ENCODE data around the genes ANKRD30BL, ACMSD, MAP3K19 and UBXN4.

DNA sequence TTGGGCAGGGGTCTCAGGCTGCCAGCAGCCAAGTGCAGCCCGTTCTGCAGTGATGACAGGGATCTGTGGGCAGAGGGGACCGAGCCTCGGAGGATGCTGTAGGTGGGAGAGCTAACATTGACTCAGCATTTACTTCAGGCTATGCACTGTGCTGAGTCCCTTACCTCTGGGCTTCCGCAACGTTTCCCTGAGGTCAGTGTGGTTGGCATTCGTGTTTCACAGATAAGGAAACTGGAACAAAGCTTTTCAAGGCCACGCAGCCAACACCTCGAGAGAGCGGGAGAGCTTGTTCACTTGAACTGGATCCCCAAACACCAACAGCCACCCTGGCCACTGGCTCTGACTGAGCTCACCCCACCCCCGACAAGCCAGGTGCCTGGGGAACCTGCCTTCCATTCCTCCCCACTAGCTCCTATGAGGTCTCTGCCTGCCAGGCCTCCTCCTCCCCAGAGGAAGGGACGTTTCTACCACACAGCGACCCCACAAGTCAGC lies 796 bp upstream of the GPR148 start:
- RRBS = no CpG with 5 or more reads among the region's 12 CpGs

- RRBS = 84% methylated on average over 5 of the region's 18 CpGs
Observed at GRCh38 chr2:130966063-130966909, 127.0 kb downstream of the FAM168B start.

- RRBS = no CpG with 5 or more reads among the region's 4 CpGs
Observed at GRCh38 chr2:131106506-131106864, 1.3 kb downstream of the PLEKHB2 start.

- RRBS = no CpG with 5 or more reads among the region's 15 CpGs
Observed at GRCh38 chr2:131518329-131519002, 9.2 kb upstream of the CCDC74A start.

- RRBS = no CpG with 5 or more reads among the region's 35 CpGs
Observed at GRCh38 chr2:132161531-132162096, at the start of gene ANKRD30BL. Gene ANKRD30BL (minus strand): TSS chr2:132161952.

DNA sequence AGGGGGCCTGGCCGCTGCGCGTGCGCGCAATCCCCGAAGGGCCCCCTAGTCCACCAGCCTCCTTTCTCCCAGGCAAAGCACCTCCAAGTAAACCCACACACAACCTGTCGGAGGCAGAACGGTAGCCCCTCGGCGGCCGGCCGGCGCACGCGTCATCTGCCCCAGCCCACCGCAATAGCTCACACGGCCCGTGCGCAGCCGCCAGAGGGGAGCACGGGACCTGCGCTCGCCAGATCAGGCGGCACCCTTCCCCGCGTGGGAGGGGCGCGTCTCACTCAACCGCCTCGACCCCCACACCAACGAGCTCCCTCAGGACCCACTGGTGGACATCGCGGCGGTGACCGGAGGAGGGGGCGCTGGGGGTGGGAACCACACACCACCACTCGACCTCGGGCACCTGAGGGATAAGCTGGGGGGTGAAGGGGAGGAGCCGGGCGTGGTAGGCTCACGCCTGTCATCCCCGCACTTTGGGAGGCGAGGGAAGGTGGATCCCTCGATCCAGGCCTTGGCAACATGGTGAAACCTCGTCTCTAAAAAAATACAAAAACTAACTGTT lies 96.1 kb upstream of the ANKRD30BL start:
- RRBS = 47% methylated on average over 1 of the region's 45 CpGs

GRCh38 chr2:132429310-132430046 lies 12.9 kb downstream of the GPR39 start:
- RRBS = no CpG with 5 or more reads among the region's 2 CpGs

- RRBS = no CpG with 5 or more reads among the region's 4 CpGs
Observed at GRCh38 chr2:133361707-133362327, 206.4 kb downstream of the NCKAP5 start.

- RRBS = no CpG with 5 or more reads among the region's 8 CpGs
Observed at GRCh38 chr2:133591088-133591679, 22.9 kb upstream of the NCKAP5 start.

GRCh38 chr2:133987188-133987464 lies 266.7 kb upstream of the MGAT5 start:
- RRBS = no CpG with 5 or more reads among the region's 5 CpGs

DNA sequence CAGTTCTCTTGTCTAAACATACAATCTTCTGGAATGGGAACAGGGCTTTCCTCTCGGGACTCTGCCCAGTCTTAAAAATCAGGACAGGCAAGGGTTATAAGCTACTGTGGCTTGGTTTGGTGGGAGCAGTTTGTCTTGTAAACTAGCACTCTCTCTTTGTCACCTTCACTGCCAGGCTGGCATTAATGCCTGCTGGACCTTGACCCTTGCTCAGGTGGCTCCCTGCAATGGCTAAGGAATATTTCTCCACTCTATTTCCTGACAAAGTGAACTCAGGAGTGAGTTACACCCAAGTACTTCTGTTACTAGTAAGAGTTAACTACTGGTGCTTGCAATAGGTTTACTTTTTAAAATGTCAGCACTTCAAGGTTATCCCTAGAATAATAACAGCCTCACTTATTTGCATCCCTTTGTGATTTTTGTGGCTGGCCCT lies 129.4 kb upstream of the MGAT5 start:
- RRBS = no CpG with 5 or more reads among the region's 1 CpG

- RRBS = no CpG with 5 or more reads among the region's 2 CpGs
Observed at GRCh38 chr2:134173980-134174276, 79.9 kb upstream of the MGAT5 start.

- RRBS = no CpG with 5 or more reads among the region's 3 CpGs
Observed at GRCh38 chr2:134417950-134418395, 164.1 kb downstream of the MGAT5 start.

GRCh38 chr2:134838124-134838927 lies at the start of gene ACMSD:
Gene ACMSD (plus strand): TSS chr2:134838616.
- RRBS = no CpG with 5 or more reads among the region's 1 CpG

DNA sequence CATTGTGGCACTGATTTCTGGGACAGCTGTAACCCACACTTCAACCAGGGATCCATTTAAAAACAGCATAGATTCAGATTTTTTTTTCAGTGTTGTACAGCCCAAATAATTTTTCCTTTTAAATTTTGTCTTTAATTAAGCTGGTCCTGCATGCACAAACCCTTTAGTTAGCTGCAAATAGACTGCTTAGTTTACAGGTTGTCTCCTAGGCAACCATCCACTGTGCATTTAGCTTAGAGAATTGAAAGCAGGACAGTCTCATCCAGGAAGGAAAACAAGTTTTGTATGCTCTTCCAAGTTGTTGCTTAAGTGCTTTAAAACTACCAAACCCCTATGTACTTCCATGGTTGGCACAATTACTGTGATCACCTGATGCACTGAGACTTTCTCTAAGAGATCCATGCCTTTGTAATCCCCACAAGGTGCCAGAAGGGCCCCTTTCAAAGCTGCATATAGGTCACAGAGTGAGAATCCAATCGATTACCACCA lies at the start of gene MAP3K19:
Gene MAP3K19 (minus strand): TSS at position 184 of the 489 bp plus-strand sequence.
- RRBS = no CpG with 5 or more reads among the region's 1 CpG

DNA sequence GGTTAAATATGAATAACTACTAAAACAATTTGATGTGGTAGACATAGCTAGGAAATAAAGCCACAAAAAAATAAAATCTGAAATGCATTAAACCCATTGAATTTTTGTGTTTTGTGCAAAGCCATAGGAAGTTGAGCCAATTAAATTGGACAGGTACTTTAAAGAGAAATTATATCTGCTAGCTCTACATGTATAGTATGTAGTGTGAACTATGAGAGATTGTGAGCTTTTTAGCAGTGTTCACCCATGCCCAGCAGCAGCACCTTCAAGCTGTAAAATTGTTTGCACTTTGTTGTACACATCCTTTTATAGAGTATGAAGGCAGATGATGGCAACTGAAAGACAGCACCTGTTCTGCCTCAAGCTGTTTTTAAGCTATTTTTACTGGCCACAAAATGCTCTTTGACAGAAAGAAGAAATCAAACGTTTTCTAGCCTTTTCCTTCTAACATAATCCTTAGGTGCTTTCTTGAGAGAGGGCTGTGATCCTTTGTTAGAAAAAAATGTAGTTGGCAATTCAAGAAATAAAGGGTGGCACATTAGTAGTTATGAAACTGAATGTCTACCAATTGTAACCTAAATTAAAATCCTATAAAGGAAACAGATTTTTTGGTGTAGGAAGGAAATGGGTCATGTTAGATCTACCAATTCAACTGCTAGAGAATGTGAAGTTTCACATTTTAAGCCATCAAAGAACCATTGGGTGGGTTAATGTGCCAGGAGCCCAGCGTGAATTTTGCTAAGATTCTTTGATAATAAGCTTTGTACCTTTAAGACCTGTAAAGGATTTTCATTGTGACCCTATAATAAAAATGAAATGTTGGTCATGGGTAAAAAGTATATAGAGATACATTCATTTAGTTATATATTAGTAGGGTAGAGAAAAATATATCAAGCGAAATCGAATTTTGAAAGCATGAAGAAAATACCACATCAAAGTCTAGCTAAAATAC lies 59.5 kb downstream of the R3HDM1 start:
- RRBS = no CpG with 5 or more reads among the region's 4 CpGs

DNA sequence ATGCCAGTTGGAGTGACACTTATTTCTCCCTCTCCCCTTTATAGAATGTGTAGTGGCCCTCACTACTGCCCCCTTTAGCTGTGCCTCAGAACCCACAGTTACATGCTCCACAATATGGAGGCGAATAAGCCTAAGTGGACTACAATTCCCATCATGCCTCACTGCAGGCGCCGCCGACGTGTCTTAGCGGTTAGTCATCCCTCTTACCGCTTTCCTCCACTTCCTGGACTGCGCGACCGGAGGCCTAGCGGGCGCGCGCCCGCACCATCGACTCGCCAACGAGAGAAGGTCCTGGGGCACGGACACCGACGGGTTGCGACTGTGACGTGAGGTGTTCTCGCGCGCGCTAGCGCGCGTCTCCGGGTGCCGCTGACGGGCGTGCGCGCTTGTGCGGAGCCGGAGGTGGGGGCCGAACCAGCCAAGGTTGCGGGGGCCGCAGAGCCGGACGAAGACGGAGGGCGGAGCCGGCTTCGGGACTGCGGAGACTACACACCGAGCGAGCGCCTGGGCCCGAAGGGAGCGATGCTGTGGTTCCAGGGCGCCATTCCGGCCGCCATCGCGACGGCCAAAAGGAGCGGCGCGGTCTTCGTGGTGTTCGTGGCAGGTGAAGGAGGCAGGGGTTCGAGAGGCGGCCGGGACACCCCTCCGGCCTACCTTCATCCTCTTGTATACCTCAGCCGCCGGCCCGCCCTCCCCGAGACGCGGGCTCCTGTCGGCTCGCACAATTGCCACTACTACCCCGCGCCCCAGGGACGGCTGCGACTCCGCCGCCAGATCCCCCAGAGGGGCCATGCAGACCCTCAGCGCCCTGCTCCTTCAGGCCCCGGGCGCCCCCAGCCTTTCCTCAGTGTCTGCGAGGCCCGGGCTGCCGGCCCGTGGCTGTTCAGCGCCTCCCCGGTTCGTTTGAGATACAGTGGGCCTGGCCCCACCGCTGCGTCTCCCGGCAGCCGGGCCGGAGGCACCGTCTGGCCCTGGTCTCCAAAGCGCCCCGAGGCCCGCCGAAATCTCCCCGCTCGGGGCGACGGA lies at the start of gene UBXN4:
Gene UBXN4 (plus strand): TSS at position 448 of the 1,026 bp plus-strand sequence.
- RRBS = 2% methylated on average over 49 of the region's 106 CpGs

DNA sequence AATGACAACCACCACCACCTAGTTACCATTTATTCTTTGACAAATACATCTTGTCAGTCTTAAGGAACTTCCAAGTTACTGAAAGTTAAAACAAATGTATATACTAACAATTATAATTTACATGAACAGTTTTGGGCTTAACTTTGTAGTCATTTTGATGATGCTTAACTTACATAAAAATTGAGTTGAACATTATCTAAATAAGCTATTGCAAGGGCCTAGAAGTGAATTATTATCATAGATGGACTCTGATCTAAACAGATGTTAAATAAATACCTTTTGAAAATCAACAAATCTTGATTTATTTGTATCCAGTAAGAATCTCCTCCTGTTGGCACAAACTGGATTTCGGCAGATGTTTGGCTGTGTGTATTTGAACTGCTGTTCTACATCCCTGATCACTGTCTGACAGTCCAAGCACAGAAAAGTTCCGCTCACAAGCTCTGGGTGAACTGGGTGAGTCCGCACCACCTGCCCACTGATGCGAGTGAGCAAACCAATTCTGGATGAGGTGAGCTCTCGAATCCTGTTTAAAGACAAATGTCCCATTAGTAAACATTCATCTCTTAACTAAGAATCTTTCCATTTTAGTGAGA lies 7.8 kb downstream of the MCM6 start:
- RRBS = no CpG with 5 or more reads among the region's 5 CpGs

- RRBS = no CpG with 5 or more reads among the region's 7 CpGs
Observed at GRCh38 chr2:136114249-136114898, 3.6 kb downstream of the CXCR4 start.

Measured in HTR-8/SVneo (cell line).